A375 (cell line): ENCODE results near the genes ZNF397, SLC39A6, FHOD3 and PIK3C3.

DNA sequence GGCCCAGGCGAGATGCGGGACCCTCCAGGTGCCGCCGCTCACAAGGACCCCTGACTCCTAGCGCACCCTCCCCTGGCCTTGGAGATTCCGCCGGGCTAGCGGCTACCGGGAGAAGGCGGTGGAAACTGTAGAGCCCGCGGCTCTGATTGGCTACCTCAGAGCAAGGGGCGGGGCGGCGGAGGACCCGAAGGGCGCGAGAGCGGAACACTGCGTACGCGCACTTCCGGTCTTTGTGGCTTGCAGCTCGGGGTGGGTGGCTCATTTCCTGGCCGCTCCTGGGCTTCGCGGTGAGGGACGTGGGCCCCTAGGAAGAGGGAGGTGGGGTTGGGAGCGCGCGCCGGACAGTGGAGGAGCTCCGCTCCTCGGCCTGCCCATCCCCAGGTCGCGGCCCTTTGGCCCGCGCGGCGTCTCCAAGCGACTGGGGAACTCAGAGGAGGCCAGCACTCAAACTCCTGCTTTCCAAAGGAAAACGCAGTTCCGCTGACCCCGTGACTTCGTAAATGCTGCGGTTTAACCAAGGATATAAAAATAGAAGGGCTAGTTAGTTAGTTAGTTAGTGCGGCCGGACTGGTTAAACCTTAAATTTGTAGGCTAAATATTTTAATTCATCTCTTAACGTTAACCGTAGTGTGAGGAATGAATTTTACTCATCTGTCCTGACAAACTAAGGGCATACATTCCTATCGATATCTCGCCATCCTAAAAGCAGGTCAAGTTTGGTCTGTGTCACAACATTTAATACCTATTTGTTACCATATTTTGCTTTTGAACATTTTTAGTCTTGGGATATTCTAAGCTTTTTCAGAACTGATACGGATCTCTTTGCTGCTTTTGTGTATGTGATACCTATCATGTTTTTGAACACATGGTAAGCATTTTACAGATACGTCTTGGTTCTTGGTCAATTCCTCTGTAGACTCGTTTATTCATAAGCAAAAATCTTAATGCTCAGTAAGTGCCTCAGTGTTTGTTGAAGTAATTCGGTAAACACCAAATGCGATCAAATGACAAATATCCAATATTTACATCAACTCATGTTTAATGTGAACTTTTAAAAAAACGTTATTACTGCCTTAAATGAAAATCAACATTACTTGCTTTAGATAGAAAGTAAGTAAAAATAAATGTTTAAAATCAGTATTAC is at the start of gene ZNF397:
Gene ZNF397 (plus strand): TSS at position 212 of the 1,144 bp plus-strand sequence.
- RAMPAGE, long total RNA = no peak

- RAMPAGE, long total RNA = no peak
Observed at GRCh38 chr18:35458686-35459533, 38.9 kb downstream of the INO80C start.

DNA sequence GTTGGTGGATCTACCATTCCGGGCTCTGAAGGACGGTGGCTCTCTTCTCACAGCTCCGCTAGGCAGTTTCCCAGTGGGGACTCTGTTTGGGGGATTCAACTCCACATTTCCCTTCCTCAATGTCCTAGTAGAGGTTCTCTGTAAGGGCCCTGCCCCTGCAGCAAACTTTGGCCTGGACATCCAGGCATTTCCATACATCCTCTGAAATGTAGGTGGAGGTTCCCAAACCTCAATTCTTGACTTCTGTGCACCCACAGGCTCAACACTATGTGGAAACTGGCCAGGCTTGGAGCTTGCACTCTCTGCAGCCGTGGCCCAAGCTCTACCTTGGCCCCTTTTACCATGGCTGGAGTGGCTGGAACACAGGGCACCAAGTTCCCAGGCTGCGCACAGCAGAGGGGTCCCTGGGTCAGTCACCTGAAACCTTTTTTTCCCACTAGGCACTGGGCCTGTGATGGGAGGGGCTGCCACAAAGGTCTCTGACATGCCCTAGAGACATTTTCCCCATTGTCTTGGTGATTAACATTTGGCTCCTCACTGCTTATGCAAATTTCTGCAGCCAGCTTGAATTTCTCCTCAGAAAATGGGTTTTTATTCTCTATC is 9.5 kb downstream of the INO80C start:
- RAMPAGE, long total RNA = no peak

DNA sequence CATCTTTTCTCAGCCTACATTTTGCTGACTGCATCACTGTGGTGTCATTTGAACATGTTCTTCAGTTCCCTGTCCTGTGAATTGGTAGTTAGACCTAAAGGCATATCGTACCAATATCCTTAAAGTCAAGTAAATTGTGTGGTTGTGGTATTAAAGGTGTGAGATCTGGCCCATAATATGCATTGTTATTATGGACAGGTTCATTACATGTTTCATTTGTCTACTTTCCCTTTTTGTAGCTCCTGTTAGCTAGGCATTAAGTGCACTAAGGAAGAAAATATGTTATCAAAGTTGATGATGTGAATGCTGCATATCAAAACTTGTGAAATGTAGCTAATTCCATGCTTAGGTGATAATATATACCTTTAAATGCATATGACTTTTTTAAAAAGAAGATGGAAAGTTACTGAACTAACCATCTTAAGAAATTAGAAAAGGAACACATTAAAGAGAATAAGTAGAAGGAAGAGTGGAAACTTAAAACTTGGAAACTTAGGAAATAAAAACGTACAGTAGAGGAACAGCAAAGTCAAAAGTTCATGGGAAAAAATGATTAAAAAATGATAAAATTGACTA is 86.3 kb downstream of the GALNT1 start:
- RAMPAGE, long total RNA = no peak

- RAMPAGE, long total RNA = no peak
Observed at GRCh38 chr18:35709759-35710902, 128.6 kb downstream of the GALNT1 start.

DNA sequence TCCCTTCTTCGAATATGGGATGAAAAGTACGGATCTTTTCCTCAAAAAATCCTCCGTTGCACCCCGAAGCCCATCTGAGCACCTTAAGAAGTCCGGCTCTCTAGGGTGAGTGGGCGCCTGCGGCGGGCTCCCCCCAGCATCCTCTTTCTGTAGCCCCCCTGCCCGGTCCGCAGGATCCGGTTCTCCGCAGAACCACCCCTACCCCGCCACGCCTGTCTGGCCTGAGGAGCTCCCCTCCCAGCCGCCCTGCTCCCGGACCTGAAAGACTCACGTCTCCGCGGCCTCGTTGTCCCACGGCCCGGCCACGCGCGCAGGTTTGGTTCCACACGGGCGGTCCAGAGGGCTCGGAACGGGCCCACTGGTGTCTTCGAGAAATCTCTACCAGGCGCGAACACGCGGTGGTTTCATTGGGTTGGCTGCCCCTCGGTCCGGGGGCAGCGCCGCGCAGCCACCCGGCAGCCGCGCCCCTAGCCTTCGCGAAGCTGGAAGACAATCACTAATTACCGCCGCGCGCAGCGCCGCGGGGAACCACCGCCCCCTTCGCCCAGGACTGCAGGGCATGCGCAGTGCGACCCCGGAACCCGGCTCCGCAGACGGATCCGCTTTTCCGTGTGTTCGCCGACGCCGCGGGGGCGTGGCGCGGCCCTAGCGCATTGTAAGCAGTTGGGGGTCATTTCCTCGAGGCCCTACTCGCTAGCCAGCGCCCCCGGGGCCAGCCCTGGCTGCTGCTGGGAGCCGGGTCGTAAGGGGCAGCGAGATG is at the start of gene SLC39A6:
Gene SLC39A6 (minus strand): TSS at position 498 of the 760 bp plus-strand sequence.
- RAMPAGE, long total RNA = start-site peak on the minus strand centred at position 506 of the sequence, 81 bp wide, 197 and 164 reads in 2 replicates

DNA sequence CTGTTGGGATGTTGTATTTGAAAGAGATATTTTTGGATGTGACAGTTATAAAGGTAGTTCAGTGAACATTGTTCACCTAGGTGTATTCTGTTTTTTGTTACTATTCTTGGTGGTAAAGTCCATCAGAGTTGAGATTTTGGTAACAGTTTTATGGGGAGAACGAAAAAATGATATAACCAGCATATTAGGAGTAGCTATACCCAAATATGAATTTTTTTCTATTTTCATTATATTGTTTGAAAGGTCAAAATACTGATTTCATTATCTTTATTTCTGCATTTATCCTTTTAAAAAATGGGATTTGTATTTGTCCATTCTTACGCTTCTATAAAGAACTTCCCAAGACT is 14.3 kb downstream of the ELP2 start:
- RAMPAGE, long total RNA = no peak

GRCh38 chr18:36155874-36156437 is 26.3 kb downstream of the ELP2 start:
- RAMPAGE, long total RNA = no peak

DNA sequence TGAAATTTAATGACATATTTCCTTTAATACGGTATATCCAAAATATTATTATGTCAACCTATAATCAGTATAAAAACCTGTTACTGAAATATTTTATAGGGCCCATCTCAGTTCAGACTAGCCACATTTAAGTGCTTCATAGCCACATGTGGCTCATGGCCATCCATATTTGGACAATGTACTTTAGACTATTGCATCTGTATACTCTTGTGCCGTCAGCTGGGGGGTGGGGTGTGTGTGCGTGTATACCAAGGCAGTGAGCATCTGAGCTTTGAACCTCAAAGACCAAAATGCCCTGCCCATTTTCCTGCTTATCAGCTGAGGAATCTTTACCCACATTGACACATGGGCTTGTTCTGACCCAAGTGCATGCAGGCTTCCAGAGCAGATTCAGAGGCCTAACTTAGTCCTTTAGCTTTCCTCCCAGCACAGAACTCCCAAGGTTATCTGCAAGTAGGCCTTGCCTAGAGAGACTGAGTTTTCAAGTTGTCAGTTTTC is 11.2 kb upstream of the MOCOS start:
- RAMPAGE, long total RNA = no peak

DNA sequence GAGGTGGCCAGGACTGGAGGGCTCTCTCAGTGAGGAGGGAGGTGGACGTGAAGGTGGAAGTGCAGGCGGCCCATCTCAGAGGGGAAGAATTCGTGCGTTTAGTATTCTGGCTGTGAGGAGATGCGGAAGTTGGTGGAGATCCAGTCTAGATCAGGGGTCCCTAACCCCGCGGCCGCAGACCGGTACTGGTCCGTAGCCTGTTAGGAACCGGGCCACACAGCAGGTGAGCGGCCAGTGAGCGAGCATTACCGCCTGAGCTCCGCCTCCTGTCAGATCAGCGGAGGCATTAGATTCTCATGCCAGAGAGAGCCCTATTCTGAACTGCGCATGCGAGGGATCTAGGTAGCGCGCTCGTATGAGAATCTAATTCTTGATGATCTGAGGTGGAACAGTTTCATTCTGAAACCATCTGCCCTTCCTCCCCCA is 1.6 kb upstream of the FHOD3 start:
- RAMPAGE, long total RNA = no peak

GRCh38 chr18:36296960-36298116 is at the start of gene FHOD3:
Gene FHOD3, plus strand, starts transcription at chr18:36297713.
- RAMPAGE, long total RNA = no peak

GRCh38 chr18:37568617-37569244 is 3.1 kb upstream of the CELF4 start:
- RAMPAGE, long total RNA = no peak

DNA sequence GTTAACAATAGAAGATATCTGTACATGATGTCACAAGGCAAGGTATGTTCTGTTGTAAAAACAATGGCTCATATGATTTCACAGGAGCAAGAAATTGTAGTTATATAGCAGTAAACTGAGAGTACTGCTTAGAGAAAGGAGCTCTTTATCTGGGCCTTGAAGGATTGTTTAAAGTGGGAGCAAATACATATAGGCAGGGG is 1159.8 kb upstream of the CELF4 start:
- RAMPAGE, long total RNA = no peak

- RAMPAGE, long total RNA = no peak
Observed at GRCh38 chr18:39820782-39820981, 2134.4 kb upstream of the PIK3C3 start.

DNA sequence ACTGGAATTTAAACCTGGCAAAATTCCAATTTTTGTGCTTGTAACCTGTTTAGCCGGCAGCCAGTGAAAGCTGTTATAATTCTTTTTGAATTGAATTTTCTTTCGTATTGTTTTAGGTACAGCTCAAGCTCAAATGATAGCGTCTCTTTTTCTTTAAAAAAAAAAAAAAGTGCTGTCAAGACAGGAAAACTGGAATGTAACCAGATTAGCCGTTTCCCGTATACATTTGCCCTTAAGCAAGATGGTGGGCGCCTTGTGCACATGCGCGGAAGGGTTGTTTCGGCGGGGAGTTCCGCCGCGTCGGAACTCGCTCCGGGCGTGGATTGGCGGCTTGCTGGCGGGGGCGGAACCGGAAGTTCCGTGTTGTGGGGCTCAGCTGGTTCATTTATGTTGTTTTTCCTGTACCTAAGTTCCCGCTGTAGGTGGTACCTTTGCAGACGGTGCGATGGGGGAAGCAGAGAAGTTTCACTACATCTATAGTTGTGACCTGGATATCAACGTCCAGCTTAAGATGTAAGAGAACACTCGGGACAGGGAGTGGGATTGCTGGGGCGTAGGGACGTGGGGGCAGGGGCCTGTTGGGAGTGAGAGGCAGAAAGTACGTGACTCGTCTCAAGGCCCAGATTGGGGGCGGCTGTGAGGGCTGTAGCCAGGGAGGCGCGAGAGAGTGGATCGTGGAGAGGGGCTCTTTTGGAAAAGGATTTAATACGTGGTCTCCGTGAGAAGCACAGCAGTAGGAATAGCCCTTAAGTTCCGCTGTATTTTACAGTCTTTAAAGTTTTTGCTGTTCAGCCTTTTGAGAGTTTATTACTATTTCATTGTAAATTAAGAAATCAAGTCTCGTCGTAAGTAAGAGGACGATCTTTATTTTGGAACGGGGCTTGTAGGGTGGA is at the start of gene PIK3C3:
Gene PIK3C3 (plus strand): TSS at position 388 of the 893 bp plus-strand sequence.
- RAMPAGE, long total RNA = no peak

- RAMPAGE, long total RNA = no peak
Observed at GRCh38 chr18:42706532-42707185, 408.8 kb downstream of the RIT2 start.

- RAMPAGE, long total RNA = no peak
Observed at GRCh38 chr18:44682276-44682709, 1.6 kb downstream of the SETBP1 start.

DNA sequence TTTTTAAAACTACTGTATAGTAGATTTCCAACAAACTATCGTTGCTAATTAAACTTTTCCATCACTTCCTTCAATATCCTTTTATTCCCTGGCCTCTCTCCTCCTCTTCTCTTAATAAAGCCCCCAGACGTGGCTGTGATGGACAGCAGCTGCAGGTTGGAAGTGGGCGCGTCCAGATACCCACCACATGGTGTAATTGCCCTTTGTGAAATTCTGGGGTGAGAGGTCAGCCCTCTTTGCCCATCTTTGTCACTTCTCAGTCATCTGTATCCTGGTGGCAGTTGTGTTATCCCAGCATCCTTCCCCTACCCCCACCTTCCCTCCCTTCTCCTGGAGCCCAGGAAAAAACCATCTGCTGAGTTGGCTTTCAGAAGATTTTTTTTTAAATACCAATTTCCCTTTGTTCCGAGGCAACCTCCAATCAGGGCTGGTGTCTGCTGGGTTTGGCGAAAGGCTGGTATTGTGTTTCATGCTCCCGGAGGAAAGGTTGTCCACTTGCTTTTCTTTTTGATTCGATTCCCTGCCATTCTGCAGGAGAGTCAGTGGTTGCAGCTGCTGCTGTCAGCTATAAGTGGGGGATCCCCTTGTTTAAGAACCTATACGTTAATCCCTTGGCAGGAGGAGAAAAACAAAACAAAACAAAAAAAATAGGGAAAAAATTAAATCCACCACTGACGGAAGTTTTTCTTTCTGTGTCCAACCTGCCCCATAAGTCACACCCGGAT is 35.2 kb downstream of the SETBP1 start:
- RAMPAGE, long total RNA = no peak

- RAMPAGE, long total RNA = no peak
Observed at GRCh38 chr18:44750393-44751308, 70.0 kb downstream of the SETBP1 start.

- RAMPAGE, long total RNA = no peak
Observed at GRCh38 chr18:44789527-44790200, 109.0 kb downstream of the SETBP1 start.